PC-3 (cell line): ENCODE data around the genes RPGRIP1L, IRX6 and GNAO1.

GRCh38 chr16:53031294-53031875 lies 21.3 kb downstream of the CHD9NB start:
- RAMPAGE, long total RNA, result no peak

- RAMPAGE, long total RNA, result no peak
Measured at GRCh38 chr16:53043930-53044694, 8.6 kb downstream of the CHD9NB start.

DNA sequence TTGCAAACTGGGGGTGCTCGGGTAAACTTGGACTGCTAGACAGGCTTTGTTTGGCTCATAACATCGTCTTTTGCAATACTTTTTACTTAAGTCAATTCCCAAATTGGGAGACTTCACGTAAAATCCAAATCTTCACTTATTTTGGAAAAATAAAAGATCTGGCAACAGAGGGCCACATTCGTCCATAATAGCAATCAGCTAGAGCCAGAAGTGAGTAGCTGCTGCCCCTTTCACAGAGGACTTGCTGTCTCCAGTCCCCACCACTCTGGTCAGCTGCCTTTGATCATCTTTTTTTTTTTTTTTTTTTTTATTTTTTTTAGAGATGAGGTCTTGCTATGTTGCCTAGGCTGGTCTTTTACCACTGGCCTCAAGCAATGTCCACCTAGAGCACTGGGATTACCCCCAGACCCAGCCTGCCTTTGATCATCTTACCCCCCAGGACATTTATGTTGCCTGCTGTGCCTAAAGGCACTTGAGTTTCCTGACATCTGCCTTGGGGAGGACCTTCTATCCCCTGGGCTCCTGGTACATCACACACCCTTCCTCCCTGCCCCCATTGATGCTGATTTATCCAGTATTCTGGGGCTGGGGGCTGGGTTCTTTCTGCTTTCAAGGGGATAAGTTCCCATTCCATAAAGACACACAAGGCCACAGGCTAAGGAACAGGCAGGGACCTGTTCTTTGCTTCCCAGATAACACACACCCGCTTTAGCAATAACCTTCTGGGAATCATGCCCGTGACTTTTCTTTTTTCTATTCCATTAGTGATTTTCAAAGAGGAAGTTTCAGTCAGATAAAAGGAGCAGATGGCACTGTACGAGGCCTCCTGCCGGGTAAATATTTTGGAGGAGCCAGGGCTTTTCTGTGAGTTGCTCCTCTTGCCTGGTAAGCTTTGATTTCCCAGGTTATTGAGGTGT lies 30.4 kb downstream of the CHD9 start:
- RAMPAGE, long total RNA, result no peak

DNA sequence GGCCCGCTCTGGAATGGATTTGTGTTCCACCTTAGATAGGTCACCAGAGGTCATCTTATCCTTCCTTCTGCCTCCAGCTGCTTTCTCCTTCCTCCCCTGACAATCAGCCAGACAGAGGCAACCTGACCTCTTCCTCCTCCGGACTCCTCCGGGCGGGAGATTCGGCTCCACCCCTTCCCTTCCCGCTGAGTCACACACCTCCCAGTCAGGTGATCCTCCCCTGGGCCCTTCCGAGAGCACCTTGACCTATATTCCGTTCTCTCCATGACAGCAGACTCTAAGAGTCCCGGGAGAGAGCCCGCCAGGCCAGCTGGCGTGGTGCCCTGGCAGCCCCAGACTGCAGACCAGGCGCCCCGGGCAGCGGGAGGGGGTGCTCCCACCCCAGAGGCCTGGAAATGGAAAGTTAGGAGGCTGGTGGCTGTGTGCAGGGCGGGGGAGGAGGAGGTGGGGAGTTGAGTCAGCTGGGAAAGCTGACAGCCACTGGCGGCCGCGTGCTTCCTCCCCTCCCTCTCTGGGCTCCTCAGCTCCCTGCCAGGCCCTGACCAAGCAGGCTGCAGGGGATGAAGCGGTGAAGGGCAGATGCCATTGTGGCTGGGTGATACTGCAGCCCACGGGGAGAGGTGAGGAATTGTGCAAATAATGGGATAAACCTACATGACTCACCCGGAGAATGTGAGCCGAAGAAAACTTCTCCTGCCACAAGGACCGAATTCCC lies 44.9 kb downstream of the CHD9 start:
- RAMPAGE, long total RNA, result no peak

DNA sequence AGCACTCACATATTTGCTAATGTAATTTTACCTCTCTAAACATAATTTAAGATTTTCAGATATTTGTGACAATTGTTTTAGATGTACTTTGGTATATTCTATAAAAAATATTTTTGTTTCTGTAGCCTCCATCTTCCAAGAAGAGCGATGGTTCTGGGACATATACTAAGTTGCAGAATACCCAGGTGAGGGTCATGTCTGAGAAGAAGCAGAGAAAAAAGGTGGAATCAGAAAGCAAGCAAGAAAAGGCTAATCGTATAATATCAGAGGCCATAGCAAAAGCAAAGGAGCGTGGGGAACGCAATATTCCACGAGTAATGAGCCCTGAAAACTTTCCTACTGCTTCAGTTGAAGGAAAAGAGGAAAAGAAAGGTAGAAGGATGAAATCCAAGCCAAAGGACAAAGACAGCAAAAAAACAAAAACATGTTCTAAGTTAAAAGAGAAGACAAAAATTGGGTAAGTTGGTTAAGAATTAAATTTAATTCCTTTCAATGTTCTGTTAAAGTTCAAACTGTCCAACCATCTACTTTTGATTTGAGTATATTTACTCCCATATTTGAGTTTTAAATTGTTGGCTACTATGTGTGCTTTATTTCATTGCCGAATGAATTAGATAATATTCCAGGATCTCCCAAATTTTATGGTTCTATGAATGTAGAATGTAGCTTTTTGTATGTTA lies 154.7 kb downstream of the CHD9 start:
- RAMPAGE, long total RNA, result no peak

DNA sequence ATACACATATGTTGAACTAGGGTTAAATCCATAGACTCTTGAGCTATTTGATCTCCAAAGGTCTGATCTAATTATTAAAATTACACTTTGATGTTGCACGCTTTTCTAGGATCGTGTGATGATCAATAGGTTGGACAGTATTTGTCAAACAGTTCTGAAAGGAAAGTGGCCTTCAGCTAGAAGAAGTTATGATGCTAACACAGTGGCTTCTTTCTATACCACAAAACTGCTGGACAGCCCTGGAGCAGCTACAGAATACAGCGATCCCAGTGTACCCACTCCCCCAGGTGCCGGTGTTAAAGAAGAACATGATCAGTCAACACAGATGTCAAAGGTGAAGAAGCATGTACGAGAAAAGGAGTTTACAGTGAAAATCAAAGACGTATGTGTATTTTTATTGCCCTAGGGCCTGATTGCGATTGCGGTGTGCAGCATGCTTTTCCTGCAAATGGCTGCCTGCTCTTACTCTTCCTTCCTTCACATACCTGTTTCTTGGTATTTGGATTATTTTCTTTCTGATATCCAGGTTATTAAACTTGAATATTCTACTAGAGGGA lies 126.6 kb upstream of the RBL2 start:
- RAMPAGE, long total RNA, result no peak

GRCh38 chr16:53703496-53704453 lies at the start of gene RPGRIP1L:
Gene RPGRIP1L (minus strand): TSS chr16:53703859.
- RAMPAGE, long total RNA, result start-site peak on the minus strand at chr16:53703830-53703873, 112 and 29 reads in 2 replicates

DNA sequence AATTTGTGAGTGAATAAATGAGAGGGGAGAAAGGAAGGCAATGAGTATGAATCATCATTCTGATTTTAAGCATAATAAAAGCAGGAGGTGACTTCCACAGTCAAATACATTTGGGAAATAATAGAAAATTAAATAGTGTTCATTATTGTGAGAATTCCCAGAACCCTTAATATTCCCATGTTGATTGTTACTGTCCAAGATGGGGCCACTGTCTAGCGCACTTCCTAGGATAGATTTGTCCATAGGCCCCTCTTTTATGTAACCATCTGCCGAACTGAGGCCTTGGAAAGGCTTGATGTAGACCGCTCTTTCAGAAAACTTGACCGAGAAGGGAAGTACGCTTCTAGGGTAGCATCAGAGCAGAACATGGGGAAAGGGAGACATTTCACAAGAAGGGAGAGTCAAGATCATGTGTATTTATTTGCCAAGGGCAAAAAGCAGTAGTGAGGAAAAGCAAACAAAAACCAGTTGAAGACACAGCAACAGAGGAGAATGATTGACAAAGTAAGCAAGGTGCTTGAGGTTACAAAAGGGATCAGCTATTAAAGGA lies 288.7 kb downstream of the IRX3 start:
- RAMPAGE, long total RNA, result no peak

GRCh38 chr16:54457025-54457372 lies 170.4 kb upstream of the IRX3 start:
- RAMPAGE, long total RNA, result no peak

DNA sequence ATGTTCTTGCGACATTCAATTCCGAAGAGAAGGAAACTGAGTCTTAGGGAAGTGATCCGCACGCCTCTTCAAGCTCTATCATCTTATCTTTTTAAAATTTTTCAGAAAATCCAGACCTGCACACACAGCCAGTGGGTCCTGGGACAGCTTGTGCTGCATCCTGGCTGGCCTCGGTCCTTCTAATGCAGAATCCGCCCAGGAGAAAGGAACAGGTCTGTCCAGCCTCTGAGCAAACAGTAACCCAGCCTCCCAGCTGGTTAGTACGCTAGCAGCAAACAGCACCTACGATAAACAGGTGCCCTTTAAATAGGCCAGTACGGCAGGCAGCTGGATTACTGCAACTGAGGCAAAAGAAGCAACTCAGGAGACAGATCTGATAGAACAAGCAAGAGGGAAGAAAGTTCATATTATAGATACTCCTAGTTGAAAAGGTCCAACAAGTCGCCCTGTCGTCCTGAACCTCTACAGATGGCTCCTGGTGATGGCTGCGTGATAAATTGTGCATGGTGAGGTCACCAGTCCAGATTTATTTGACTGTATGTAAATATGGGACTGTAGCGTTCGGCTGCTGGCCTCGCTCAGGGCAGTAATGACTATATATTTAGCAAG lies 254.3 kb upstream of the IRX3 start:
- RAMPAGE, long total RNA, result no peak

DNA sequence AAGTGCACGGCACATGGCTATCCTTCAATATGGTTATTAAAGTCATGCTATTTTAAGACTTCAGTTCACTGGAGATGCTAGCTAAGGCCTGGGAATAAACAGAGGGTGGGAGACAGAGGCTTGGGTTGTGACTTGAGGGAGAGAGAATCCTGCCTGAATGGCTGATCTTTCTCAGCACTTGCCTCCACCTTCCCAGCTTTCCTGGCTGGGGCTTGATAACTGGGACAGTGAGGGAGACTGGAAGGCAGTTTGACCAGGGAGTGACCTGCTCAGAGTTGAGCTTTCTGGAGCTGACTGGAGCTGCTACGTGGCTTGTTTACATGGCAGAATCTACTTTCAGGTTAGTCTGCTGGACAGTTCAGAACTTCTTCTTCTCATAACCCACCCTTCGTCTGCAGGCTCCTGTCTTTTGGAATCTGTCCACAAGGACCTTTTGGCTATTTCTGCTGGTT lies 9.9 kb downstream of the IRX5 start:
- RAMPAGE, long total RNA, result no peak

- RAMPAGE, long total RNA, result no peak
Measured at GRCh38 chr16:55323705-55324271, at the start of gene IRX6. Gene IRX6 (plus strand): TSS chr16:55324203.

DNA sequence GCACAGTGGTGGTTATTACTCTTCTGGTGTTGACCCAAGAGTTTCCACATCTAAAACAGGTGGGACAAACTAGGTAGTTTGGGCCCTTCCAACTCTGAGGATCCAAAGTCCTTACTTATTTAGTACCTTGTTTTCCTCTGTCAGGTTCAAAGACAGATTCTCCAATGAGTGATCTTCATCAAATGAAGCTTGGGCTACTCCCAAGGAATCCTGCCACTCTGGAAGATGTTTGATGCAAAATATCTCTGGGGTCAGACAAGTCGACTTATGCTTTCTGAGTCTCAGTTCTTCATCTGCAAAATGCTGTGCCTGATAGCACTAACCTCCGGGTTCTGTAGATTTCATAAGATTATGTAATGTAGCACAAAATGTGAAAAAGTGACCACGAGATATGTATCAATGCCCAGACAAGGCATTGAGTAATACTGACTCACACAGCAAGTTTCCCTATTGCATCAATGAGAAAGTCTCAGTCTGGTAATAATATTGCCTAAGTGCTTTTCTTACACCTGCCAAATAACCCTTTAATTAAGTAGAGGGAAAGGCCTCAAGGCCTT lies 41.5 kb upstream of the MMP2 start:
- RAMPAGE, long total RNA, result no peak

GRCh38 chr16:55444489-55445252 lies 34.3 kb upstream of the MMP2 start:
- RAMPAGE, long total RNA, result no peak

- RAMPAGE, long total RNA, result no peak
Measured at GRCh38 chr16:55505188-55506453, 3.3 kb upstream of the LPCAT2 start.

- RAMPAGE, long total RNA, result no peak
Measured at GRCh38 chr16:56191154-56191986, at the start of gene GNAO1. Gene GNAO1 (plus strand): TSS chr16:56191489.

DNA sequence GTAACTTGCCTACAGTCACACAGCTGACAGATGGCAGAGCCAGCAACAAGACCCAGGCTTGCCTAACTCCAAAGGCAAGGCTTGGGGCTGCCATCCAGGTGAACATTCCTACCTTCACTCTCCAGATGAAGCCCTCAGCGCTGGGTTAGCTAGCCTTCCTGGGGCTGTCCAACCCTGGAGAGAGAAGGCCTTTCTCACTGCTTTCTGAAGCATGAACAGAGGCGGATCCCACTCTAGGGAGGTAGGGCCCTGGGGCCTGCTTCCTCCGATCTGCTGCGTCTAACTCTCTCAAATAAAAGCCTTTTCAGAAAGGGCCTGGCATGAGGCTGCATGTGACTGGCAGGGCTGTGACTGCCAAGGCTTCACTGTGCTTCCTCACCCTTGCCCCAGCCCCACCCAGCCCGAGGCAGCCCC lies 107.8 kb downstream of the GNAO1 start:
- RAMPAGE, long total RNA, result no peak

DNA sequence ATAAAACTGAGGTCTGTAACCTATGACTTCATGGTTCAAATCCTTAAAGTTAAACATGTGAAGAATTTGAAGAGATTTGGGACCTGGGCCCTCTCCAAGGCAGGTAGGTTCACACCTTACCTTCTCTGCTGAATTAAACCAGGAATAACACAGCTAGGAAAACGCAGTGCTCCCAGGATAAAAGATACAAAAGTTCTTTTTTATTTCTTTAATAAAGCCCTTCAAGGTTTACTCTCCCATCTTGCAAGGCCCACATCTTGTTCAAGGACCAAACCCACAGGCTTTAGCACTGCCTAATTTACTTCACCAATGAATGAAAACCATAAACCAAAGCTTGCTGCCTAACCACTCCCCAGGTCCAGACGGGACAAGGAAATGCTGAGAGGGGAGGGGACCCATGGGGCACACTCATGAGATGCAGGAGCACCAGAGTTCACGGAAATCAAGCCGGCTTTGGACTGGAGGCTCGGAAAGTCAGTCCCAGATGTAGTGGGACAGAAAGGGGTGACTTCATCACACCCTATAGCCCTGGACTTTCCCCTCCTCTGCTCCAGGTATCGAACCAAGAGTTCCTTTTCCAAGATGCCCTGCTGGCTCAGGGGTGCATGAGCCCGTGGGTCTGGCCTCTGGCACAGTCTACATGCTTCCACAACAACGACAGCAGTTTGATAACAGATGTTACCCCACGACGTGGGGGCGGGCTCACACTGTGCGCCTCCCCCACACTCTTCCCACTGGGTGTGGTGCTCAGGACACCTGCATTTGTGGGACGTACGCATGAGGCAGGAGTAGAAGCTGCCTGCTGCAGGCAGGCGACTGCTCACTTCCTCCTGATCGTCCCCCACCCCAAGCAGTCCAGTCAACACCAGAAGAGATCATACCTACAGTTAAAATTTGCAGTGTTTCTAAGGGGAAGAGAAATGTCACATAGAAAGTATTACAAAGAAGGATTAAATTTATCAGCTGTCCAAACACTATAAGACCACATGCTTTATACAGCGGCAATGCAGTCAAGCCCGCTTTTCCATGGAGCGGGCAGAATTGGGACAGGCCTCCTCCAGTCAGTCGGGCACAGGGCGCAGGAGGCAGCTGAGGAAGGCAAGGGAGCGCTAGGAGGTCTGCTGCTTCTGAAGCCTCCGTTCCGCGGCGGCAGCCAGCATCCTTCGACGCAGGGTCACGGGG lies 63.2 kb downstream of the AMFR start:
- RAMPAGE, long total RNA, result no peak

DNA sequence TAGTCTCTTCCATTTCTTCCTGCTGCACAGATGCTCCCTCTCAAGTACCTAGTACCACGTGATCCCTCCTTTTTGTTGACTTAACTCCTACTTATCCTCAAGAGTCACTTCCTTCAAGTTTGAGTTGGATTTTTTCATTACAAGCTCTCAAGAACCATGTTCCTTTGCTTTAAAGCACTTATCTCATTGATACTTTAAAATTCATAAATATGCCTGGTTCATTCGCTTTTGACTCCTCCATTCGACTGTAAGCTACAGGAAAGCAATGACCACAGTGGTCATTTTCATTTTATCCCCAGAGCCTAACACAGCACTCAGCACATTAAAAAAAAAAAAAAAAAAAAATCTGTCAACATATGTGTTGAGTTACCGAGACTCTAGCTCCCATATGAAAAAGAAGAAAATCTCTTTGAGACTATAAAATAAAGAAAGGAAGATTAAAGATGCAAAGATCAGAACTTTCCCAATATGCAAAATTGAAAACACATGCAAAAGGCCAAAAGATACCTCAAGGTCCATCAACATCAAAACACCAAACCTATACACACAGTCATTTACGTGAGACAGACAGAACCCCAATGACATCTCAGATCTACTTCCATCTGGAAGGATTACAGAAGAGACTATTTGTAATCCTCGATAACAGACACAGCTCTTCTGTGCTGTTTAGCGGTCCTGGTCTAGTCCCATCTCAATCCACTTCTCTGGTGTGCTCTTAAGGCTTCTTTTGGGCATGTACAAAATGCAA lies 24.6 kb downstream of the AMFR start:
- RAMPAGE, long total RNA, result no peak

DNA sequence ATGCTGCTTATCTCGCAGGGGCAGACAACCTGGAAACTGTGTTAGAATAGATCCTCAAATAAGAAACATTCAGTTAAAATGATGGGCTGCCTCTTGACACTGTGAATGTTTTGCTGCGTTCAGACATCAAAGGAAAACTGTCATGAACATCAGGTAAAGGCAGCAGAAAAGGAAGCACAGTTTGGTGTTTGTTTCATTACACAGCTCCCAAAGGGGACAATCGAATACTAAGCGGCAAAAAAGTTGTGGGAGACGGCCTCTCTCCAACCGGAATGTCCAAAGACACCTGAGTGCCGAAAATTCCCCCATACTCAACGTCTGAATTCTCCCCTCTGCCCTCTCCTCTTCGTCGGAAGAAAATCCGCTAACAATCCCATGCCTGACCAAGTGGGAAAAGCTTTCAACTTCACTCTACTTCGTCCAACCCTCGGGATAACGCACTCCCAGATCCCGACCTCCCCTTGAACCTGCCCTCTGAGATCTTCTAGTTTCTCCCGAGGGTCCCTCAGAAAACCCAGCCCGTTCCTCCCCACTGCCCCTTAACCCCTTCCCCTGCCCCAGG lies 1.1 kb downstream of the AMFR start:
- RAMPAGE, long total RNA, result no peak